Skeletal muscle satellite cell (primary cell): ENCODE measurements around a stretch of chr20.

DNA sequence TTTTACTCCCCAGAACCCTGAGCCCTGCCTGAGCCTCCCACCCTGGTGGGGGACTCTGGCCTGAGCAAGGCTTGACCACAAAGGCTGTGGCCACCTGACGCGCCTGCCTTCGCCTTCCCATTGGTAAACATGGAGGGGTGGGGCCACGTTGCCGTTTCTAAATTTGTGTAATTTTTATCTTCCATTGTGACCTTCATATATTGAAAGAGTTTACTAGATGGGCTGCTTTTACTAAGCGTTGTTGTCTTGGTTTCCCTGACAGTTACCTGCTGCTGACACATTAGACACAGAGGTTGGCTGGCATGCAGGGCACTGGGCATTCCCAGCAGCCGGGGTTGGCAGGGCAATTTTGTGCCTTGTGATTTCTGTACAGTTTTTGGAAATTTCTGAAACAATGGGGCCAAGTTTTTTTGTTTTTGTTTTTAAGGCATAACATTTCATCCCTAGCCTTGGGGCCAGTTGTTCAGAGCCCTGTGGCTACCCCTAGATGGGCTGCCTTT is 27.0 kb downstream of the MYH7B start:
- CAGE, long polyA plus RNA: no peak

GRCh38 chr20:34985658-34986473 is 30.2 kb downstream of the MYH7B start:
- CAGE, long polyA plus RNA: no peak

DNA sequence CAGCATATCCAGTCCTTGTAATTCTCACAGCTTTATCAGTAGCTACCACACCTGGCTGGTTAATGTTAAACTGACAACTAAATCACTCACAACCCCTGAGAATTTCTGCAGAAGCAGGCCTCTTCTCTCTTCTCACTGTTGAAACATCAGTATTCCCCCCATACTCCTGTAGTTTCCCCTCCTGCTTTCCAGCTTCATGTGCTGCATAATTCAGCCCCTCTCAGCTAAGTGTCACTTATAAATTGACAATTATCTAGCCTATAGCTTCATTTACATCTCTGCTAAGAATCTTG is 53.2 kb downstream of the TRPC4AP start:
- CAGE, long polyA plus RNA: no peak

GRCh38 chr20:35252626-35253019 is 25.3 kb downstream of the MMP24OS start:
- CAGE, long polyA plus RNA: no peak

DNA sequence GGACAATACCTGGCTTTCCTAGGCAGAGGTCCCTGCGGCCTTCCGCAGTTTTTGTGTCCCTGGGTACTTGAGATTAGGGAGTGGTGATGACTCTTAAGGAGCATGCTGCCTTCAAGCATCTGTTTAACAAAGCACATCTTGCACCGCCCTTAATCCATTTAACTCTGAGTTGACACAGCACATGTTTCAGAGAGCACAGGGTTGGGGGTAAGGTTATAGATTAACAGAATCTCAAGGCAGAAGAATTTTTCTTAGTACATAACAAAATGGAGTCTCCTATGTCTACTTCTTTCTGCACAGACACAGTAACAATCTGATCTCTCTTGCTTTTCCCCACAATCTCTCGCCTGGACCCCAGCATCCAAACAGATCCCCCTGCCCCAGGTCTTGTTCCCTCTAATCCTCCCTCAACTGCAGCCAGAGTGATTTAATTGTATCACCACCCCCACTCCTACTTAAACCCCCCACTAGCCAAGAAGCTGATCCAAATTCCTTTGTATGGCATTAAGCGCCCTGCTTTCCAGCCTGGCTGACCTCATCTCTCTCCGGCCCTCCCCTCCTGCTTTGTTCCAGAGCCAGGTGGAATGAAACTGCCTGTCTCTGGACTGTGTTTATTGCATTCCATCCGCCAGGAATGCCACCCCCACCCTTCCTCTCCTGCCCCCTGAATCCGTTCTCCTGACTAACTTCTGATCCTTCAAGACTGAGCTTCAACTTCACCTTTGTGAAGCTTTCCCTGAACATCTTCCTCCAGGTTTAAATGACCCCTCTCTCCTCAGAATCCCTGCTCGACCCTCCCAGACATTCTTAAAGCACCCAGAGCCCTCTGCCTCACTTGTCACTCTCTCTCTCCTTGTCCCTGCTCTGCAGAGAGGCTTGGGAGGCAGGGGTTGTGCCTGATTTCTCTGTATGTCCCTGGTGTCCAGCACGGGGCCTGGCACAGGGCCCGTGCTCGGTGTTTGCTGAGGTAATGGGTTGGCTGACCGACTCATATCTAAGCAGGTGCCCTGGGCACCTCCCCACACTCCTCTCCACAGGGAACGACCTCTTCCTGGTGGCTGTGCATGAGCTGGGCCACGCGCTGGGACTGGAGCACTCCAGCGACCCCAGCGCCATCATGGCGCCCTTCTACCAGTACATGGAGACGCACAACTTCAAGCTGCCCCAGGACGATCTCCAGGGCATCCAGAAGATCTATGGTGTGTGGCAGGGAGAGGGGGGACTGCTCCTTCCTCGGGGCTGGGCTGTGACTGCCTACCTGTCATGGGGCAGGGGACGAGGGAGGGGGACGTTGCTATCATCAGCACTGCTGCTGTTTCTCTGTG is 14.7 kb downstream of the MMP24OS start:
- CAGE, long polyA plus RNA: no peak

GRCh38 chr20:35303794-35304447 is 11.7 kb upstream of the FAM83C start:
- CAGE, long polyA plus RNA: no peak

GRCh38 chr20:35320298-35320912 is 28.2 kb upstream of the FAM83C start:
- CAGE, long polyA plus RNA: no peak

GRCh38 chr20:35467243-35467809 is 11.9 kb downstream of the CEP250 start:
- CAGE, long polyA plus RNA: no peak

- CAGE, long polyA plus RNA: no peak
These were observed 25.4 kb downstream of the C20orf173 start for GRCh38 chr20:35503916-35504629.

DNA sequence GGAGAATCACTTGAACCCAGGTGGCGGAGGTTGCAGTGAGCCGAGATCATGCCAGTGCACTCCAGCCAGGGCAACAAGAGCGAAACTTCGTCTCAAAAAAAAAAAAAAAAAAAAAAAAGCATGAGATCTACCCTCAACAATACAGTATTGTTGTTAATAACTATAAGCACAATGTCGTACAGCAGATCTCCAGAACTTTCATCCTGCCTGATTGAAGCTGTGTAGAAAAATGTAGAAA is 26.0 kb downstream of the SCAND1 start:
- CAGE, long polyA plus RNA: no peak

DNA sequence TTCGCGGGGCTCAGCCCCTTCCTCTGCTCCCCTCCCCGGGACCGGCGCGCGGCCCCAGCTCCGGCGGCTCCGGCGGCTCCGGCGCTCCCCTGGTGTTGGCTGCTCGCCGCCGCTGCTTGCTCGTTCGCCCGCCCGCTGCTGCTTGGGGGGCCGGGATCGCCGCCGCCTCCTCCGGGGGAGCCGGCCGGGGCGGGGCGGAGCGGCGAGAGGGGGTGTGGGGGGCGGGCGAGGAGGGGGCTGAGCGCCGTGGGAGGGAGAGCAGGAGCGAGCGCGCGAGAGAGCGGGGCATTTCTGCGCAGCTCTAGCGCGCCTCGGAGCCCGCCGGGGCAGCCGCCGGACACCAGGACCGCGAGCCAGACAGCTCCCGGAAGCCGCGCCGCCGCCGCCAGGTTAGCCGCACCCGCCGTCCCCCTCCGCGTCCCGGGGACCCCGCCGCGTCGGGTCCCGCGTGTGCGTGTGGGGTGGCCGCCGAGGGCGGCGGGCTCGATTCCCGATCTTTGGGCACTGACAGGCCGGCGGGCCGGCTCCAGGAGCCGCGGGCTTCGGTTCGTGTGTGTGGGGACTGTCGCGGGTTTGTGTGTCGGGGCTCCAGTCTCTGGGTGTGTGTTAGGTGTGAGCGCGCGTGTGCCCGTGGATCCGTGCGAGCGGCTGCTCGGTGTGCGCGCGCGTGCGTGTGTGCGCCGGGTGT is 62.0 kb upstream of the EPB41L1 start:
- CAGE, long polyA plus RNA: no peak

DNA sequence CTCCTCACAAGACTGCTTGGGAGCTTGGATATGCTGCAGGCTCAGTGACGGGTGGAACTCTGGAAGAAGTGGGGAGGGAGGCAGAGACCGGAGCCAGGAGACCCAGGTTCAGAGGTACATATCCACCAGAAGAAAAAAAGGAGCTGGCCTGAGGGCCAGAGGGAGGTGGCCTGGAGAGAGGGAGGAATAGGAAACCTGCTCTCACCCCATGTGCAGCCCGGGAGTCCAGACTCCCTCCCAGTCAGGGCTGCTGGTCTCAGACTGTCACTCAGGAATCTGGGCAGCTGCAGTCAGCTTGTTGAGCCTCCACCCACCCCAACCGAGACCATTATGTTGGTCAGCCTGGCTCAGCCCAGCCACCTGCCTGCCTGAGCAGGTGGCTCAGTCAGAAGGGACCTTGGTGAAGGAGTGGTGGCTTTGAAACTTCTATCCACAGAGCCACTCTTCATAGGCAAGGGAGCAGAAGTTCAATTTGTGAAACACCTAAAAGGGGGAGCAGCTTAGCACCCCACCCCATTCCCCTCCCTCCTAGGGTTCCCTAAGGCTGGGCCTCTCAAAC is 53.4 kb upstream of the EPB41L1 start:
- CAGE, long polyA plus RNA: no peak

DNA sequence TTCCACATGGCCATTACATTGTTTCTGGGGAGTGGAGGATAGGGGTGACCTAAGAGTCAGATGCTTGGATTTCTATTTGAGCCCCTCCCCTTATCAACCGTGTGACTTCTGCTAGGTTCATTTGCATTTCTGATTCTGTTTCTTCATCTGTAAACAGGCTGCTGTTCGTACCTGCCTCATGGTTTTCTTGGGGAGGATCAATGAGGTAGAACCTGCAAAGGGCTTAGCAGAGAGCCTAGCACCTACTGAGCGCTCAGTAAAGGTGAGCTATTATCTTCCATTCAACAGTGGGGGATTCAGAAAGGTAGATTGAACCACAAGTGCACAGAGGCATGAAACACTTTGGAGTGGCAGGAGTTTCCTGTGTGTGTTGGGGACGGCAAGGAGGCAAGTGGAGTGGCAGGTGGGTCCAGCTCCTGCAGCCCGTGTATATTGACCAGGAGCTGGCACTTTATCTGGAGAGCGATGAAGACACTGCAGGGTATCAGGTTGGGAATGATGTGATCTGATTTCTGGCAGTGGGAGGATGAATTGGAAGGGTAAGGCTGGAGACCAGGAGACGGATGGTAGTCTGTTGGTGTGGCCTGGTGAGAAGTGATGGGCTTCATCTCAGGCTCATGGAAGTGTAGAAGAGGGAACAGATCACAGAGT is 29.1 kb upstream of the EPB41L1 start:
- CAGE, long polyA plus RNA: no peak

- CAGE, long polyA plus RNA: no peak
These were observed 13.8 kb upstream of the EPB41L1 start for GRCh38 chr20:36140367-36141552.

- CAGE, long polyA plus RNA: no peak
These were observed 5.0 kb upstream of the EPB41L1 start for GRCh38 chr20:36149437-36149993.

DNA sequence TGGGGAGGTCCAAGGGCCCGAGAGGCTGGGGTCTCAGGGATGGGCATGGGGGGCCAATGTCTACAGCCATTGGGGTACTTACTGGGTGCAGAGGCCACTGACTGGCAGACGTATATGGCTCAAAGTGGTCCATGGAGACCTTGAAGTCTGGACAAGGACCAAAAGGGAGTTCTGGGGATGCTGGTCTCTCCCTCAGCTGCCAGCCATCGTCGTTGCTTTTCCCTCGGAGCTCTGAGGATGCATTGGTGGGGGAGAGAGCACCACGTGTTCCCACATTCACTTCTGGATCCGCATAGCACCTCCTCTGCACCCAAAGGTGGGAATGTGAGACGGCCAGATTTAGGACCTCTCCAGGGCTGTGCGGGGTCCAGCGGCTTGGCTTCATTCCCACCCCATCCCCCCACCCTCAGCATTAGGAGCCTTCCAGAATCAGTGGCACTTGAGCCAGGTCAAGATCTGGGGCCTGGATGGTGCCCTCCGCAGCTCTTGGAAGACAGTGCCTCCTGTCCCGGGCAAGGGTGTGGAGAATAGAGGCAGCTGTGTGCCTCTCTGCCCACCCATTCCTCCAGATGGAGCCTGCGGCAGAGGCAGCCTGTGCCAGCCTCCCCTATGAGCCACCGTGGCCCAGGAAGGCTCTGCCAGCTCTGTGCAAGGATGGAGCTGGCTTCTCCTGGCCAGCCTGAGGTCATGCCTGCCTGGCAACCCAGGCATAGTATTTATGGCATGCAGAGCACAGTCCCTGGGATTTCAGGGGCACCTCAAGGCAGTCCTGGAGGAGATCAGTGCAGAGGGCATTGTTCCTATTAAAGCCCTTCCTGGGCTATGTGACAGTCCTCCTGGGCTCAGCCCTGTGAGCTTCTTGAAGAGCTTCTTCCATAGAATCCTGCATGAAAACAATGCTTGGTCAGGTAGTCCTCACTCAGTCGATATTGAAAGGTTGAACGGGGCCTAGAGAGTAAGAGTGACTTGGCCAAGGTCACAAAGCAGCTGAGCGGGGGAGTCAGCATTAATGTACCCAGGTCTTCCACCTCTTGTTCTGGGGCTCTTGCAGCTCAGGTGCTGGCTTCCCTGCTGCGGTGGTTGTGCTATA is 1.3 kb downstream of the EPB41L1 start:
- CAGE, long polyA plus RNA: no peak

- CAGE, long polyA plus RNA: no peak
These were observed 28.5 kb downstream of the EPB41L1 start for GRCh38 chr20:36182834-36183720.

DNA sequence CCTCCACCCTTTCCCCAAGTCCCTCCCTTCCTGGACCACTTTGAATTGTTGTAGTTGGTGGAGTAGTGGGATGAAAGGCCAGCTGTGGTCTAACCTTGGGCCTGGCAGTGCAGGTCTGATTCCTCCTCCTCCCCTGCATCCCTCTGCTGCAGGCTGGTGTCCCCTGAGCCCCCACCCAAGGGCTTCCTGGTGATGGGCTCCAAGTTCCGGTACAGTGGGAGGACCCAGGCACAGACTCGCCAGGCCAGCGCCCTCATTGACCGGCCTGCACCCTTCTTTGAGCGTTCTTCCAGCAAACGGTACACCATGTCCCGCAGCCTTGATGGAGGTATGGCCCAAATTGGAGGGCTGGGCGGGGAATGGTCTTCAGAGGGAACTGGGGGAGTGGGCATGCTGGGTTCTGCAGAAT is 35.9 kb downstream of the EPB41L1 start:
- CAGE, long polyA plus RNA: no peak

DNA sequence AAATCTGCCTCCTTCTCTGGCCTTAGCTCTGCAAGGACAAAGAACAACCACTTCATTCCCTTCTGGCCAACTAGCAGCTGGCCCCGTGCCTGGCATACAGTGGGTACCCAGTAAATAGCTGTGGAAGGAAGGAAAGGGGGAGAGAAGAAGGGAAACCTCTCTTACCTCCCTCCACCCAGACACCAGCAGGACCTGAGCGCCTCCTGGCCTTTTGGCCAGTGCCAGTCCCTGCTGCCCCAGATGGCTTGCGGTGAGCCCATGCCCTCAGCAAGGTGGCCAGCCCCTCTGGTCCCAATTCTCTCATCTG is 61.8 kb downstream of the DLGAP4 start:
- CAGE, long polyA plus RNA: no peak

GRCh38 chr20:36478807-36479771 is 62.2 kb upstream of the MYL9 start:
- CAGE, long polyA plus RNA: no peak